Occipital lobe (tissue), 2 donors: ENCODE measurements around a stretch of chr6.

DNA sequence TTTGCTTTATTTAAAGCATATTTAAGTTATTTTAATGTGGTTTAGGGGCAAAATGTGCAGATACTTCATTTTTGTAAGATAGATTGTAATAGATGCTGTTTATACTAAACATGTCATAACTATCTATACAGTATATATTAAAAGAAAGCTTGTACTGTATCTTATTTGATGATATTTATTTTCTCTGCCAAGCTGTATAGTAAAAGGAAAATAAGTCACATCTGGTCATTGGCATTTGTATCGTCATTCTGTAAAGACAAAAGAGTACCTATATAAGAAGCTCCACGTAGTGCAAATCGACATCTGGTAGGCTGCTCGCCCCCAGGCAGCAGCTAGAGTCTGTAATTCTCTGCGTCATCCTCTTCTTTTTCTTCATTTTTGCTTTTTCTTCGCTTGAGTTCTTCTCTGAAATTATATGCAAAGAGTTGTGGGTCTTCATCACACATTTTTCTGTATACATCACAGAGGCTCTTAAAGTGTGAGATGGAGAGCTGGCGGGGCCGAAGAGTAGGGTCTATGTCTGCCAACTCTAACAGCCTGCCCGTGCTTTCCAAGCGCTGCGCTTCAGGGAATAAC is 6.2 kb upstream of the CLDN20 start:
- RAMPAGE, long total RNA: no peak

GRCh38 chr6:155418545-155418862 is 37.1 kb downstream of the NOX3 start:
- RAMPAGE, long total RNA: no peak

- RAMPAGE, long total RNA: no peak
Observed at GRCh38 chr6:155524224-155524617, 68.6 kb upstream of the NOX3 start.

DNA sequence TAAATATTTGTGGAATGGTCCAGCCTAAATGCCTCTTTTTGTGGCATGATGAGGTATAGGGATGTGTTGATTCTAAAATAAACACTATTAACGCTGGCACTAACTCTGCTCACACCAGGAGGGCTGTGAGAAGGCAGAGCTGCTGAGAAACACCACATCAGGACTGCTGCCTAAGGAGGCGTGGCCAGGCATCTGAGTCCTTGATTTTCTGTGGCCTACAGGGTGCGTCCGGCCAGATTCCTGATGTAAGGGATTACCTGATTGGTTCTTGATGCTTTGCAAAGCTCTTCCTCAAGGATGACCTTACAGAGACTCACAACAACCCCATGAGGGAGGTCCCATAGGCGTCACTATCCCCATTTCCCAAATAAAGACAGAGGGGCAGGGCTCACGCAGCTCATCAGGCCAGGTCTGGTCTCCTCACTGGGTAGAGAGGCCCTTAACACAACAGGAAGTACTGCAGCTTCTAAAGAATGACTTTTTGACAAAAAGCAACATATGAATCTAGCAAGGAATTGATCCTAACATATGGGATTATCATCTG is 219.6 kb upstream of the ARID1B start:
- RAMPAGE, long total RNA: no peak

DNA sequence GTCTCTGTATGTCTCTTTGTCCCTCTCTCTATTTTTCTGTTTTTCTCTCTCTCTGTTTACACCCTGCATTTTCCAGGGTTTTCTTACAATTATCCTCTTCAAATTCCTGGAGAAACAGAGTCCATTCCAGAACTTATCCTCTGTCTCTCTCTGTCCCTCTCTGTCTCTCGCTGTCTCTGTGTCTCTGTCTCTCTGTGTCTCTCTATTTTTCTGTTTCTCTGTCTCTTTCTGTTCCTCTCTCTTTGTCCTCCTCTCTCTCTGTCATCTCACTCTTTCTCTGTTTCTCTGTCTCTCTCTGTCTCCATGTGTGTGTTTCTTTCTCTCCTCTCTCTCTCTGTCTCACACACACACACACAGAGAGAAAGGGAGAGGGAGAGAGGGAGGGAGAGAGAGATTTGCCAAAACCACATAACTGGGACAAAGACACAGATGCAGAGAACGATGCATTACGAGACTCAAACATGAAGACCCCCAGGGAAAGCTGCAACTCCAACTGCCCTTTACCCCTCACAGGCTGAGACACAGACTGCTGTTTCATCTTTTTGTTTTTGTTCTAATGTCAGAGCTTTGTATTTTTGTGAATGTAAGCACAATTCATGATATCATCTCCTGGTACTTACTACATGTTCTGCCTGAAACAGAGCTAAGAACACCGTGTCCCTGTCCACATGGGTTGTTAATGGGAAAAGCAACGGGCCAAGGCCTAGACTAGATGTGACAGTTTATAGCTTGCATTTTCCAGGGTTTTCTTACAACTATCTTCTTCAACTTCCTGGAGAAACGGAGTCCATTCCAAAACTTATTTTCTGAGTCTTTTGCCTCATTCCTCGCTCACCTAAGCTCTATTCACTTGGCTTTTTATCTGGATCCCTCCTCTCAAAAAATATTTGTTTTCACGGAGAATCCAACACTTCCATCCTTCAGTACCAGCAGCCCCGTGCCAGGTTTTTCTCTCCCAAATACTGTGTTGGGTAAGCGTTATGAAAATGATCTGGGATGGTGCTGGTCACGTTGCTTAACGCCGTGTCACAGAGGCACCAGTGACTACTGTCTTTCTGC is 177.1 kb upstream of the ARID1B start:
- RAMPAGE, long total RNA: no peak

DNA sequence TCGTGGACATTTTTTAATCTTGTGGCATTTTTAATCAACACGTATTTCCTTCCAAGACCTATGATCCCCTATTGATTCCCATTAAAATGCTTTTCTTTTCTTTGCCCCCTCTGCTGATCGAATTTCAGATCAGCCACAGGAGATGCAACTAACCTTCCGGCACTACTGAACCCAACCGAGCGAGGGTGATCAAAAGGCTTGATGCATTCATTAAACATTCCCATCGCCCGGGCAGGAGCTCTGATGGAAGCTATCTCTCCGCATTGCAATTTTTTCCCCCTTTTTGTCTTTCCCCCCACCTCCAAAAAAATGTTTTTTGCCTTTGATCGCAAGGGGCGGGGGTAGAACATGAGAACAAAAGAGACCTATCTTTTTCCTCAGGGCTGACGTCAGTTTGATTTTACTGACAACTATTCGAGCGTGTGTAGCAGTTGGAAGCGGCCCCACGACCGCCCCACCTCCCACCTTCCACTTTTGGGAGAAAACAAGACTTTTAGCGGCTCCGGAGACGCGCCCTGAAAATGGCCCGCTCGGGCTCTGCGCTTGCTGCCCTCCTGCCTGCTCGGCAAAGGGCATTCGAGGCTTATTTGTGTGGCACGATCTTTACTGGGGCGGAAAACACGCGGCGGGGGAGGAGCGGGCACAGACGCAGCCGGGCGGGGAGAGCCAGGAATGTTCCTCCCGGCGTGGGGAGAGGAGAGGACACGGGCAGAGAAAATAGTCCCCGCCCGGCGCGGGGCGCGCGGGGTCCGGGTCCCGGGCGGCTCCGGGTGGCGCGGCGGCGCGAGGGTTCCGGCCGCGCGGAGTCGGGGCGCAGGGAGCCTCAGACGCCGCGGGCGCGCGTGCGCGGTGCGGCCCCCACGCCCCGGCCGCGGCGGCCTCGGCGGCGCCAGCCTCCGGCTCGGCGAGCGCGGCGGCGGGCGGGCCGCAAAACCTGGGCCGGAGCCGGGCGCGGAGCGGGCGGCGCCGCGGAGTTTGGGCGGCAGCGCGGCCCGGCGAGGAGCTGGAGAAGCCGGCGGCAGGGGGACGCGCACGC is 90.3 kb upstream of the ARID1B start:
- RAMPAGE, long total RNA: no peak

- RAMPAGE, long total RNA: no peak
Observed at GRCh38 chr6:156718692-156719110, 58.5 kb upstream of the ARID1B start.

DNA sequence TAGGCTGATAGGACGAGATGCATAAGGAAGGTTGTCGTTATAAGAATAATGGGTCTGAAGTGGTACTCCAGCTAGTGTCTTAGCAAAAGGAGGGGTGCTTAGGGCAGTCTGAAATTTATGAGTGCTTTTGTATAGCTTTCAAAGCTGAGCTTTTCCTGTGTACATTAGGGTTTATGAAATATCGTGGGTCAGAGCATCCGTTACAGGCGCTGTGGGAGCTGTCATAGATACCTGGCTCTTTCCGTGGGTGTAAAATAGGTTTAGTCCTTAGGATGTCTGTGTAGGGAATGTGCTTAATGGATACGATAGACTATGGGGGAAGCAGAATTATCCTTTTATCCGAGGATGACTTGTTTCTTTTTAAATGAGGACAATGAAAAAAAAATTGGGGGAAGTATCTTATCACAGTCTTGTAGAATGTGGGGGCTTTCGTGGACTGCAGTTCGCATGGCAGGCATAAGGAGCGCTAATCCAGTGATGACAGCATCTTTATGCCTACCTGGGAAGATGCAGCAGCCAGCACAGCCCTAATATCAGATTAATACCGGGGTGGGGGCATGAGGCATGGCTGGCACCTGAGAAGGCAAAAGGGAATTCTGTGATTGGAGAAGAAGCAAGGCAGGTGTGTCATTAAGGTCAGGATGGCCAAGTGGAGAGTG is 15.5 kb downstream of the ARID1B start:
- RAMPAGE, long total RNA: no peak

GRCh38 chr6:156795769-156796354 is 18.7 kb downstream of the ARID1B start:
- RAMPAGE, long total RNA: no peak

DNA sequence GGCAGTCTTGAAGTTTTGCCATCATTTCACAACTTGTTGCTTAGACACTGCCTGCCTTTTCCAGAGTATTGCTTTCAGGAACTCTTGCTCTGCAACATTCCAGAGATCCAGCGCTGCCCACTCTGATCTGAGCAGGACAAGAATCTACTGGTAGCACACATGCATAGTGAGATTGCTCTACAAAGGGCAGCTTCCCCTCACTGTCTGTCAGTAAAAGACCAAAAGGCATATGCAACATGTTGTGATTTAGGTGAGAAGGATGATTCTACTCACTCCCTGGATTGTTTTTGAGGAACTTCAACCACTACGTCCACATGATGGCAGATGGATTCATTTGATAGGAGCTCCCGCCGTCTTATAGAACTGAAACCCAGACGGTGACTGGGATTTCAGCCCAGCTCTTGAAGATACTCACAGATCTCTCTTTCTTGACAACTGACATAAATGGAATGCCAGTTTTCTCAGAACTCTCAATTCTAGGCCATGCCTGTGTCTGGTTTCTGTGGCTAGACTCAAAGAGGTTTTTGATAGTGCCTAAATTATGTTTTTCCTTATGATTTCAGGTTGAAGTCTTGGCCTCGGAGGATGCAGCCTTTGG is 259.2 kb downstream of the ARID1B start:
- RAMPAGE, long total RNA: no peak

DNA sequence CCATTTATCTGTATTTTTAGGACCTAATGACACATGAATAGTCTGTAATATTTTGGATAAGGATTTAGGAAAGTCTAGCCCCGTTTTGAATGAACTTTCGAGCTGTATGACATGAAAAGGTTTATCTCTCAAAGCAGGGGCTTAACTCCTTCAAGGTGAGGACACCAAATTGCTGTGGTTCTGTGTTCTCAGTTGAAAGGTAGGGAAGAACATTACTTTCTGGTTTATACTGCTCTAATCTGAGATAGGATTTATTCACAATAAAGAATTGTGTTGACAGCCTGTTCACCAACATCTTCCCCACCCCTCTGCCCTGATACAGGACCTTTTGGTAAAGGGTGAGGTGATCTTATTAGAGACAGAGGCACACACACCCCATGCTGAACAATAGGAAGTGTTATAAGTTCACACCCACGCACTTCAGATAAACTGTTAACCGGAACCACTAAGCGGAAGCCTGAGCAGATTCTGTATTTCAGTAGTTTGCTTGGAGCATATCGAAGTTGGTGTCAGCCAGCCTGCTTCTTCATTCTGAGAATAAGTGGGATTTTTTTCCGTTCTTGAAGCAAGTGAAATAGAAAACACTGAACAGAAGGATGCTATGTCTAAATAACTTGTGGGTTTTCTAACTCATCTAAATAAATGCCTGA is 223.3 kb downstream of the TMEM242 start:
- RAMPAGE, long total RNA: no peak

DNA sequence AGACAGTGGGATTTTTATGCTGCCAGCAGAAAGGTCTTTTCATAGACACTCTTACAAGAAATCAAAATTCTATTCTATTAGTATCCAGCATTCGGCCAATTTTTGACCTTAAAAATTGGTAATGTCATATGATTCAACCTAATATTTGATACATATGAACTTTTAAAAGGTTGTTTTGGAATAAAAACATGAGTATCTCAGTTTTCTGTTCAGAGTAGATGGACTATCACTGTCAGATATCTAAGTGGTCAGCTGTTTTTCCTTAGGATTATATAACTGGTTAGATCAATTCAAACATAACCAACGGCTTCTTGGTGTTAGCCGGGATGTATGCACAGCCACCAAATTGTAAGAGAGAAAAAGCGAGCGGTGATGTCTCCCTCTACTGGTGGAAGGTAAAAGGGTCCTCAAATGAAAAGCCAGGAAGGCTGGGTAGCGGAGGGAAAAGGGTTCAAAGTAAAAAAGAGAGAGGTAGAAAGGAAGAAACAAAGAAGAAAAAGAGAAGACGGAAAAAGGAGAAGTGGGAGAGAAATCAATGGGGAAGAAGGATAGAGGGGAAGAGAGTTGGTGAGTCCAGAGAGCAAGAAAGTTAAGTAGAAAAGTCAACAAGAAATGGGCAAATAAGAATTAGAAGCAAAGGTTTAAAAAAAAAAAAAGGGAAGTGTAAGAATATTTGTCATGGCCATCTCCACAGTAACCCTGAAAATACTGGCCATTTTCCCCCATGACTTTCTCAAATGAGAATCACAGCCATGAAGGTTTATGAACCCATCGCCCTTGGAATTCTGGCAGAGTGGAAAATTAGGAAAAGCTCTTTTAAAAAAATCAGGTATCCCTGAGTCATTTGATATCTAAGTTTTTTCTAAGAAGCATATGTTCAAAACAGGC is 155.8 kb upstream of the SNX9 start:
- RAMPAGE, long total RNA: no peak

DNA sequence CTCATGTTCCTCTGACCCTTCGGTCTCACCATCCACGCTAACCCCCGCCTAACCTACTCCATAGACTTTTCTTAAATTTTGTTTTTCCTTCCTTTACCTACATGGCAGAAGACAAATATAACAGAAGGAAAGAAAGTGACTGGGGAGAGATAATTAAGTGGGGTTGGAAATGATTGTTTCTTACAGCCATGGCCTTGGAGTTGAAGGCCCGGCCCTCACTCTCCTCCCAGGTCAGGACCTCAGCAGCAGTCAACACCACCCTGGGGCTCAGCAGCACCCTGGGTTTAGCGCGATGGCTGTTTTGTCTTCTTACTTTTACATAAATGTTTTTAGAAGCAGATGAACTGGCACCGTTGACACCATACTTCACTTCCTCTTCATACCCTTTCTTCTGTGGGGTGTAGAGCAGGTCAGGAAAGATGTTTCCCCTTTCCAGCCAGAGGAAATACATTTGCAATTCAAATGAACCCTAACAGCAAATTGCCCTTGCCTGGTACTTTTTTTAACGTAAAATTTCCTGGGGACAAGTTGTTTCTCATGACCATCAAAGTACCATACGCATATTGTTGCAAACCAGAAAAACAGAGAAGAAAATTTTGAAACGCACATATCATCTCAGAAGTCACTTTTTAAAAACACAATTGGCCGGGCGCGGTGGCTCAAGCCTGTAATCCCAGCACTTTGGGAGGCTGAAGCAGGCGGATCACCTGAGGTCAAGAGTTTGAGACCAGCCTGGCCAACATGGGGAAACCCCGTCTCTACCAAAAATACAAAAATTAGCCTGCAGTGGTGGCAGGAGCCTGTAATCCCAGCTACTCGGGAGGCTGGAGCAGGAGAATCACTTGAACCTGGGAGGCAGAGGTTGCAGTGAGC is 54.7 kb upstream of the SNX9 start:
- RAMPAGE, long total RNA: no peak

- RAMPAGE, long total RNA: no peak
Observed at GRCh38 chr6:157848817-157849263, 25.8 kb downstream of the SNX9 start.

- RAMPAGE, long total RNA: no peak
Observed at GRCh38 chr6:157874979-157875634, 52.1 kb downstream of the SNX9 start.

DNA sequence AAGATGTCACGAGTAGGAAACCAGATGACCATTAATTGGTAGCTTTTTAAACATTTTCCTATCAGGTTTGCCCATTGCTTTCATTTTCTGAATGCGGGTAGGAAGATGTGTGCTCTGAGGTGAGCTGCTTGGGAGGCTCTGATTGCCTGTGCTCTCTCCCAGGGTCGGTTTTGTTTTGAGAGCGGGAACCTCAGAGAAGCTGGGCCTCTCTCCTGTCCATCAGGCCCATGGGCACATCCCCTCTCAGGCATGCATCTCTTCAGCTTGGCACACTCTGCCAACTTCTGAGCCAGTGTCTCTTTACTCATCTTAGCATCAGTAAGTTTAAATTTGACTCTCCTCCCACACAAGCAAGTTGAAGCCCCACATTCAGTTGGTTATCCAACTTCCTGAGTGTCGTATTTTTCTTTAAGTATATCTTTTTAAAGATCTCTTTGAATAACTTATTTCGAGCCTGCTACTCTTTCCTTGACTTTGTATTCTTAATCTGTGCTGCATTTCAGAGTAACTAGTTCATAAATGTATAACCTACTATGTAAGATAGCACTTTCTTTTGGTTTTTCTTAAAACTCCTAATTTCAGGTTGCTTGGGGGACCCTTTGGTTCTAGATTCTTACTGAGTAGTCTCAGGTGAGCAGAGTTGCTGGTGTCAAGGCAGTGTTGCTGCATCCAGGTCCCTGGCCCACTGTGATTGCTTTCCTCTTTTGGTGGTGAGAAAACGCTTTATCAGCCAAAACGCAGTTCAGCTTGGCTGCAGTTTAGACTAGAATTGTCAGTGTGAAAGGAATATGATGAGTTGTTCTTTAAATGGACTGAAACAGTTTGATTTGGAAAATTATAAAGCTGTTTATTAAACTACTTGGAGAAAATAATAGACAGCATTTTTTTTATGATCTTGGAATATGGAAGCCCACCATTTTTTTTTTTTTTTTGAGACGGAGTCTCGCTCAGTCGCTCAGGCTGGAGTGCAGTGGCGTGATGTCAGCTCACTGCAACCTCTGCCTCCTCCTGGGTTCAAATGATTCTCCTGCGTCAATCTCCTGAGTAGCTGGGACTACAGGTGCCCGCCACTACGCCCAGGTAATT is 54.8 kb downstream of the SNX9 start:
- RAMPAGE, long total RNA: no peak

DNA sequence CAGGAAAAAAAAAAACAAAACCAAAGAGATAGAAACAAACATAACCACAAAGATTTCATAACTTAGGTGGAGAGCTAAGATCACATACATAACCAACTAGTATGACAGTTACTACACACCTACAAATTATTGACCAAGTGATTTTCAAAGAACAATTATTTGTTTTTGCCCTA is 69.3 kb downstream of the SNX9 start:
- RAMPAGE, long total RNA: no peak

GRCh38 chr6:157898388-157899265 is 75.6 kb downstream of the SNX9 start:
- RAMPAGE, long total RNA: no peak

- RAMPAGE, long total RNA: no peak
Observed at GRCh38 chr6:157908095-157909405, 73.1 kb upstream of the SYNJ2 start.

- RAMPAGE, long total RNA: no peak
Observed at GRCh38 chr6:157909461-157909859, 72.2 kb upstream of the SYNJ2 start.